ENCODE data around the gene GIMAP5.

DNA sequence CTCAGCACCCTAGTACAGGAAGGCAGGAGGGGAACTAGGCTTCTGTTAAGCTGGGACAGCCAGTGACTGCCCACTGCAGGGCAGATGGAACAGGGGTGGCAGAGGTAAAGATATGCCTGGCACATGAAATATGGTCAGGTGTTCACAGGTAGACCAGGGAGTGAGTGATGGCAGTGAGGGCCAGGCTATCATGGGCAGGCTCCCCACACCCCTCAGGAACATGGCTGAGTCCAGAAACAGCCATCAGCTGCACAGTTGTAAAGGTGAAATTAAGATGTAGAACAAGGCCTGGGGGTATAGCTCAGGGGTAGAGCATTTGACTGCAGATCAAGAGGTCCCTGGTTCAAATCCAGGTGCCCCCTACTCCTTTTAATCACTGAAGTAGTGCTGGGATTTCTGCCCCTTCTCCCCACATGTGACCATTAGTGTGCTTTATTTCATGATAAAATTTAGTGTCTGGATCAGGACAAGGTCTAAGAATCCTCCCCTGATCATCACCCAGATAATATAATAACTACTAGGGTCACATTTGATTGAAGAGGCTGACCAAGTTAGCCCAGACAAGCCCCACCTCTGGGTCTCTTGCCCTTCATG, 68.9 kb downstream of the ZNF783 start:
- PRO-cap: no peak

DNA sequence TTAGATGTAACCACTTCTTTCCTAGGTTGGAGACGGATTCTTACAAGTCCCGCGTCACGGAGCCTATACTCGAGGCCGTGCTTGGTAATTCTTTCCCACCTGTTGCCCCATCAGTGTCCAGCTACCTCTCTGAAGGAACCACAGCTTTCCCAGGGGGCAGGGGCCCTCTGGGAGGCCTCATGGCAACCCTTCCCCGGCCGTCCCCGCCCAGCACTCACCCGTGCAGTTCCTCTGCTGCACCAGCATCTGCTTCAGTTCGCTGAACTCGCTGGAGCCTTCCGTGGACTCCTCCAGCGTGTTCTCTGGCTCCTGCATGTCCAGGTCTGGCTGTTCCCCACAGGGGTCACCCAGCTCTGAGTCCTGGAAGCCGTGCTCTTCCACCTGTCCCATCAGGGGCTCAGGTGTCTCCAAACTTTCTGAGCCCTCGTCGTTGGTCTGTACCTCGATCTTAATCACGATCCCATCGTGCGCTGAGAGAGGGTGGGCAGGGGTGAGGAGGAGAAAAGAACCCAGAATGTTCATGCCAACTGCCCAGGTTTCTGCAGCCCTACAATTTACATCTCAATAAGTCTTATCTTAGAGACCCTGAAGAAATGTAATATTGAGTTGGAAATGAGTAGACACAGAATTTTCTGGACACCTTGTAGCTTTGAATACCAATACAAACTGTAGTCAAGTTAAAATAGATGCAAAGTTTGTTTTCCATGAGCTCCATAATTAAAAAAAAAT, 24.3 kb downstream of the ZNF777 start:
- PRO-cap: no peak

DNA sequence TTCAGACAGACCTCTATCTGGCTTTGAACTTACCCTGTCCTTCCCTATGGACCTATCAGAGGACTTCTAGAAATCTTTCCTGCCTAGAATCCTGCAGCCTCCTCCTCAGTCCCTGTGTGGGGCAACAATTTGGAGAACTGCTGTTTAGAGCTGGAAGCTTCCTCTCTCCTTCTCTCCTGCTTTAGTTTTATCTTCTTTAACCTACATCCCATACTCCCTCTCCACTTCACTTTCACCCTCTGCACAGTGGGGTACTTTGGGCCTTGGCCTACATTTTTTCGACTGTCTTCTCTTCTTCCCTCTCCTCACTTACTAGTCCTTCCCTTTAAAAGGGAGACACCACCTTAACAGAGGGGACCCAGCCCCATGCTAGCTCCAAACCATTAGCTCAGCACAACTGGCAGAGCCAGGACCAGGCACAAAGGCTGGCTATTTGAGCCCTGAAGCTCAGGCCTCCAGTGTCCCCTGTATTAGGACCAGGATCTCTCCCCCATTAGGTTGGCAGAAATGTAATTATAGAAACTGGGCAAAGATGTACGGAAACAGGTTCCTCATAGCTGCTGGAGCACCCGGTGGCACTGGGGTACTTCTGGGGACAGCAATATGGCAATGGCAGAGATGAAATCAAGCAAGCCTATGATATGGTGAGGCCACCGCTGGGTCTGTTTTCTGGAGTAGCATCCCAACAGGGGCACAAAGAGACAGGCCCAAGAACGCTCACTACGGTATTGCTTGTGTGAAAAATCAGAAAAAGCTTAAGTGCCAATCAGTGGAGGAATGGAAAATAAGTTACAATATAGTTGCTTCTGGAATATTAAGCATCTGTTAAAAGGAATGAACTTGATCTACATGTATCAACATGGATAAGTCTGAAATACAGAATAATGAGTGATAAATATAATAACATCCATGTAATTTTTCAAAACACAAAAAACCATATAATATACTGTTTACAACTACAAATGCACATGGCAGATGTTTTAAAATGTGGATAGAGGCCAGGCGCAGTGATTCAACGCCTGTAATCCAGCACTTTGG, 92.8 kb upstream of the ZNF746 start:
- PRO-cap: no peak

DNA sequence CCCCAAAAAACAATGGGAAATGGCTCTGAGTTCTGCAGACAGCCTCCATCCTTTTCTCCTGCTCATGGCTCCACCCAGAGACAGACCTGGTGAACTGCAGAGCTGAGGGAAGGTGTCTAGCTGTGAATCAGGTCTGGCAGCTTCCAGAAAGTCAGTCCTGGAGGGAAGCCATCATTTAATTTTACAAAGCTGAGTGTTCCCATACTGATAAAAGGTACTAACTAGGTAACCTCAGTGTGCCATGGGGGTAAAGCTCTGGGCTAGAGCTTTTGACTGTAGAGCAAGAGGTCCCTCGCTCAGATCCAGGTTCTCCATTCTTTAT, 101.4 kb upstream of the ZNF746 start:
- PRO-cap: no peak

GRCh38 chr7:149725506-149726023, 10.8 kb downstream of the KRBA1 start:
- PRO-cap: no peak

DNA sequence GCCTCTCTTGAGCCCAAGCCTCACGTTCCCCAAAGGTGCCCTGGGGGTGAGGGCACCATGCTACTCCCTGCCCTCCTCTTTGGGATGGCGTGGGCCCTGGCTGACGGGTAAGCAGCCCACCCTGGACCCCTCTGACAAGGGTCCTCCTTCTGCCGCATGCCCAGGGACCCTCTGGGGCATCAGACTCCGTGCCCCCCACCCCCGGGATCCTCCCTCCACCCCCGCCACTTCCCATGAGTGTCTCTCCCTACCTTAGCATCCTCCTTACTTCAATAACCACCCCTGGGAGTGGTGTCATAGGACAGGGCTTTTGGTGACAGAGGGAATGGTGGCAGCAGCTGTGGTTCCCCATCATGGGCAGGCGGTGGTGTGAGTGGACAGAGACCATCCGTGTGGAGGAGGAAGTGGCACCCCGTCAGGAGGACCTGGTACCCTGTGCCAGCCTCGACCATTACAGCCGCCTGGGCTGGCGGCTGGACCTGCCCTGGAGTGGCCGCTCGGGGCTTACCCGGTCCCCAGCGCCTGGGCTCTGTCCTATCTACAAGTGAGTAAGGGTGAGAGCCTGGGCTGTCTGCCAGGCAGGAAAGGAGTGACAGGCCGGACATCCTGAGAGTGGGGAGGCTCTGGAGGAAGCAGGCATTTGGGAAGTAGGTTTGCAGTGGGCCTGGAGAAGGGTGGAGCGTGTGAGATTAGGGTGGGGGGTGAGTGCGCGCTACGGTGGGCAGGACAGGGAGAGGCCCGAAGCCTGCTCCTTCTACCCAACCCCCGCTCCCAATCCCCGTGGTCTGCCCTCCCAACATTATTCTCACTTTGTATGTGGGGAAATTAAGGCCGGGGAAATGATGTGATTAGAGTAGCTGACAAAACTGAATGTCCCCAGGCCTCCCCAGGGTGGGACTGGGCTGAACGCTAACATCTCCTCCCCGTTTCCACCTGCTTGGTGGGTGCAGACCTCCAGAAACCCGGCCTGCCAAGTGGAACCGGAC, 2.9 kb upstream of the ZNF467 start:
- PRO-cap: no peak

DNA sequence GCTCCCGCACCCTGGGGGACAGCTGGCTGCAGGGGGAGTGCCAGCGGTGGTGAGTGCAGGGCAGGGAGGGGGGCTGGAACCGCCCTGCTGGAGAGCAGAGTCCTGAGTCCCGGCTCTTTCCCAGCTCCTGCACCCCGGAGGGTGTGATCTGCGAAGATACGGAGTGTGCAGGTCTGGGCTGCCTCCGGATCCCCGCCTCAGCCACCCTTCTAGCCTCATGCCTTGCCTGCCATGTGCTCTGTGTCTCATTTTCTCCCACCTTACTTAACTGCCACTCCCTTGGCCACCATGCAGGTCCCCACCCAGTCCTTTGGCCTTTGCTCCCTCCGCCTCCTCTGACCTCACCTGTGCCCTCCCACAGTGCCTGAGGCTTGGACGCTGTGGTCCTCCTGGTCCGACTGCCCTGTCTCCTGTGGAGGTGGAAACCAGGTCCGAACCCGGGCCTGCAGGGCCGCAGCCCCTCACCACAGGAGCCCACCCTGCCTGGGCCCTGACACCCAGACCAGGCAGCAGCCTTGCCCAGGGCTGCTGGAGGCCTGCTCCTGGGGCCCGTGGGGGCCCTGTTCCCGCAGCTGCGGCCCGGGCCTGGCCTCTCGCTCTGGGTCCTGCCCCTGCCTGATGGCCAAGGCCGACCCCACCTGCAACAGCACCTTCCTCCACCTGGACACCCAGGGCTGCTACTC, 16.5 kb upstream of the ZNF862 start:
- PRO-cap: no peak

- PRO-cap: no peak
These were observed 10.2 kb downstream of the ATP6V0E2 start for GRCh38 chr7:149883769-149884478.

DNA sequence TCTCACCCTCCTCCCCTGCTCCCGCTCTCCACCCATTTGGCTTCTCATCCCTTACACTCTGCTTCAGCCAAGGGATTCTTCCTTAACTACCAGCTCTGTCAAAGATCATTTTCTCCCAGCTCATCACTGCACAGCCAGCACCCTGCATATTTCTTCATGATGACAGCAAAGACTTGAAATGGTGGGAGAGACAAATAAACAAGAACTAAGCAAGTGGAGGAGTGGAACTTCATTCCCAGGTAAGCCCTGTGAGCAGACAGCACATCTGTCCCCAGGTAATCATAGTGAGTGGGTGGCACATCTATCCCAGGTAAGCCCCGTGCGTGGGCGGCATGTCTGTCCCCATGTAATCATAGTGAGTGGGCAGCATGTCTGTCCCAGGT, 98.8 kb downstream of the ATP6V0E2 start:
- PRO-cap: no peak

- PRO-cap: no peak
These were observed 174.3 kb downstream of the ATP6V0E2 start for GRCh38 chr7:150047857-150048639.

GRCh38 chr7:150053054-150053341, 179.2 kb downstream of the ATP6V0E2 start:
- PRO-cap: no peak

- PRO-cap: no peak
These were observed 88.3 kb upstream of the LRRC61 start for GRCh38 chr7:150234834-150235345.

DNA sequence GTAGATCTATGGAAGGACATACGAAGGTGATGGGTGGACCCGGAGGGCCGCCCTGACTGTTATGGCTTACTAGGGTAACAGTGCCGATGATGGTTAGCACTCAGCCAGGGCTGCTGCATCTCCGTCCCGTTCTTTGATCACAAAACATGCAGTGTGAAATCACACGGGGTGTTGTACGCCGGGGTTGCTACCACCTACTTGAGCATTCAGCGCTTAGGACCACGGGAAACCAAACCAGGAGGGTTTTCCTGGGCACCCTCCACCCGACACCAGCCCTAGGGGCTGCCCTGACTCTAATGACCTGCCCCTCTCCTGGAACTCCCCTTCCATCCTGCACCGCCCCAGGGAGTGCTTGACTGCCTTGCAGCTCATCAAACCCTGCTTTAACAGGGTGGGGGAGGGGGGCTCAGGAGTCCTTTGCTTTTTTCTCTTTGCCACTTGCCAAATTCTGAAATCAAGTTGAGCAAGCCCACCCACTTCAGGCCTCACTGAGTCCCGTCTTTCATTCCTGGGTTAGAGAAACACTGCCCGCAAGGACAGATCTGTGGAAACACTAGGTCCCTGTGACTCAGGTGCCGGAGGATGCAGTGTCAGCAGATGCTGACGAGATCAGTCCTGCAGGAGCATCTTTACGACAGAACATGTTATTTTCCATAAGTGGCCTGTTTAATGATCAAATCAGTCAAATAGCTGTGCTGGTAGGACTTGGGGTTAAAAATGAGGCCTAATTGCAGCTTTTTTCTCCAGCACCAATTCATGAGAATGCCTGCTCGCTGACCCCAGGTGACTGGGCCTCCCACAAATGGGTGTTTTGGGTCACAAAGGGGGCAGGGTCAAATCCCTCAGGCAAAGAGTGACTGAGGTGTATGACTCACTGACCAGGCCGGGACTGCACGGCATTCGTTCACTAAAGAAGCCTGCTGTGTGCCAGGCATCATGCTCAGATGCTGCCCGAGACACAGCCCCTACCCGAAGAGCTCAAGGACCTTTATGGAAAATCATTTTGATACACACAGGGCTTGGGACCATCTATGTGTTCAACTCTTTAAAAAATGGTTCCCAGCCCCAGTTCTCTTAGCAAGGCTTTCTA, 5.7 kb upstream of the ENSG00000284691 start:
- PRO-cap: no peak

- PRO-cap: unidirectional peak, minus-strand start at chr7:150474057
These were observed 23.7 kb downstream of the GIMAP8 start for GRCh38 chr7:150473989-150474641.

GRCh38 chr7:150477295-150478133, 27.1 kb downstream of the GIMAP8 start:
- PRO-cap: no peak

DNA sequence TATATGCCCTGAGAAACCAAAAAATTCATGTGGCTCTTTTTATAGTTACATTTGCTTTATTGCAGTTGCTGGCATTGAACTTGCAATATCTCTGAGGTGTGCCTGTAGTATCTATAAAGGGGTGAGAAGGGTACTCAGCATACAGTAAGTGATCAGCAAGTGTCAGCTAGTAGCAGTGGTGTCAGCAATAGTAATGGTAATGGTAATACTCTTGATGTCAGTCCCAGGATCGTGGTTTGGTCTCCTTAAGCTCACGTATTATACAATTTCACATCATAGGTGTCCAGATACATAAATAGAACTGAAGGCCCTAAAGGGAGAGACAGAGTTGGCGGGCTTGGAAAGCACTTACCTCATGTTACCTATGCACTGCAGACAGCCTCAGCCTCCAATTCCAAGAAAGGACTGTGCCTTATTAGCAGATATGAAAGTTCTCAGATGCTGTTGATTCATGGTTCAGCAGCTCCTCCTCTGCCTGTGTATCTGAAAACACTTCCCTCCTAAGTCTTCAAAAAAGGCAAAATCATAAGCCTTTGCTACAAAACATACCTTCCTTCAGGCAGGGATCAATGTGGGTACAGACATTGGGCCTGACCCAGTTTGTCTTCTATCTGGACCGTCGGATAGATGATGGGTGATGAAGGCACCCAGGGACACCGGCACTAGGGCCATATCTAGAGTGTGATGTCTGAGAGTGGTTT, 6.5 kb upstream of the GIMAP7 start:
- PRO-cap: no peak

GRCh38 chr7:150663820-150664428, 21.6 kb upstream of the GIMAP2 start:
- PRO-cap: no peak

DNA sequence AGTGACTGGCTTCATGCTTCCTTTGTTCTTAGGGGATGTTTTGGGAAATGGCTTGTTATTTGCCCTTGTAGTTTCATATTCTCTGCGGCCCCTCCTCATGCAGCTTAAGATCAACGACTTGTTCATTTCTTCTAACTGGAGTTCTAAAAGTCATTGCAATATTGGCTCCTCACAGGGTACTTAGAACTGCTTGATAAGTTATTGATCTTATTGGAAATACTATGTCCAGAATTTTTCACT, 8.5 kb upstream of the GIMAP2 start:
- PRO-cap: no peak

- PRO-cap: bidirectional peak, plus-strand start at chr7:150737452, minus-strand start at chr7:150737270; bidirectional peak, plus-strand start at chr7:150737627, minus-strand start at chr7:150737463
These were observed at the start of gene GIMAP5 for GRCh38 chr7:150737001-150738196. Gene GIMAP5 (plus strand): TSS chr7:150737418.

DNA sequence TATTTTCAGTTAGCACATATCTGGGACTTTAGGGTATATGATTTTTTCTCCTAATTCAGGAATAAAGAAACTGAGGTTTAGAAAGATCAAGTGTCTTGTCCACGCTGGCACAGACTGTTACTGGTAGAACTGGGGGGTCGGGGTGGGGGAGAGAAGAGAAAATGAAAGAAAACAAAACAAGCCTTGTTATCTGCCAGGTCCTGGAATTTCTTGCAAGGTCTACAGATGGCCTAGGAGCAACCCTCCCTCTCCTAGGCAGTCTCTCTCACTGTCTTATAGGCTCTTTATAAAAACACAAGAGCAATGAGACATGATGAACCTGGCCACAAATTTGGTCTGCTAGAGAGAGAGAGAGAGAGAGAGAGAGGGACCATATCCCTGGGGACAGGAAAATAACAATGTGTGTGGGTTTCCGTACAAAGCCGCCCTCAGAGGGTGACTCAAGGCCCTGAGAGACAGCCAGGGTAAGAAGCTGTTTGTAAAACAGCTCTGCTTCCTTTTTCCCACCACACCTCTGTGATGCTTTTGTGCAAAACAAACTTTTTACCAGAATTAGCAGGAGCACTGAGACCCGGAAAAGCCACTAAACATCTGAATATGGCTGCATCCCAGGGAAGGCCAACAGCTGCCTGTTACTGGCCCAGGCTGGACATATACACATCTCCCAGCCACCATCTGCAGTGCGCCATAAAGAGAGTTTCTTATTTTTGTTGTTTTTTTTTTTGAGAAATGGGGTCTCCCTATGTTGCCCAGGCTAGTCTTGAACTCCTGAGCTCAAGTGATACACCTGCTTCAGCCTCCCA, 18.3 kb downstream of the GIMAP5 start:
- PRO-cap: bidirectional peak, plus-strand start at position 594 of the sequence, minus-strand start at position 516 of the sequence